SP-49 (cell line): ENCODE measurements around the gene ATMIN.

- PRO-cap = no peak
Measured at GRCh38 chr16:77776454-77776718, 12.0 kb upstream of the VAT1L start.

DNA sequence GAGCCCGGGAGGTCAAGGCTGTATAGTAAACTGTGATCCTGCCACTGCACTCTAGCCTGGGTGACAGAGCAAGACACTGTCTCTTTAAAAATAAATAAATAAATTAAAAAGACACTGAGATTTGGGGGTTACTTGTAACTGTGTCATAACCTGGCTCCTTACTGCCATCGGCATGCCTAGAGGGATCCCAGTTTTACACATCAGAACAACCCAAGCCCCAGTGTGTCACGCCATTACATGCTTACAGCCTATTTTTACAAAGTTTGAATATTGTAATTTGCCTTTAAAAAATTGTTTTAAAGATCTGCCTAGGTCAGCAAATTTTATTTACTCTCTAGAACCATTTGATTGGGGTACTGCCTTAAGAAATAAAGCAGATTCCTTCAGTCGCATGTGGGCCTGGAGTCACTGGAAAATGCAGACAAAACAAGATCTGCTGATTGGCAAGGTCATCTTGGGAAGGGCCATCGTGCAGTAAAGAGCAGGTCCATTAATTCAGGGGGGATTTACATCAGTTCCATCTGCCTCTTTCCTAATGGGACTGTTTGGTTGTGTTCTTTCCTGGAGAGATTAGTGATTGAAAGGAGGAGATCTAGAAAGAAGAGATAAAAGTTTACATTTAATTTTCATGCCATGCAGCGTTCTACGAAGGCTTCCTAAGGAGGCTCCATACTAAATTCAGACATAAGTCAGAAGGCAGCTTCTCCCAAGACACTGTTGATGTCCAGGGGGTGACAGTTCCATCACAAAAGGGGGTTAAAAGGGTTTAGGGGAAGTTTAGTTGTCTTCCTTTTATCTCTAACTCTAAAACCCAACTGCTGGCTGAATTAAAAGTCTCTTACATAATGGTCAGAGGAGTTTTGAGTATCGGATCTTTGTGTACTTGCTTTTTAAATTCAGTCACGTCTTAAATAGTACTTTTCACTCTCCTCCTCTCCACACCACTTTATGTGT, 567.0 kb downstream of the WWOX start:
- PRO-cap = no peak

GRCh38 chr16:78683855-78684256, 584.4 kb downstream of the WWOX start:
- PRO-cap = no peak

GRCh38 chr16:78750068-78750467, 650.6 kb downstream of the WWOX start:
- PRO-cap = no peak

- PRO-cap = no peak
Measured at GRCh38 chr16:78815488-78816269, 716.2 kb downstream of the WWOX start.

DNA sequence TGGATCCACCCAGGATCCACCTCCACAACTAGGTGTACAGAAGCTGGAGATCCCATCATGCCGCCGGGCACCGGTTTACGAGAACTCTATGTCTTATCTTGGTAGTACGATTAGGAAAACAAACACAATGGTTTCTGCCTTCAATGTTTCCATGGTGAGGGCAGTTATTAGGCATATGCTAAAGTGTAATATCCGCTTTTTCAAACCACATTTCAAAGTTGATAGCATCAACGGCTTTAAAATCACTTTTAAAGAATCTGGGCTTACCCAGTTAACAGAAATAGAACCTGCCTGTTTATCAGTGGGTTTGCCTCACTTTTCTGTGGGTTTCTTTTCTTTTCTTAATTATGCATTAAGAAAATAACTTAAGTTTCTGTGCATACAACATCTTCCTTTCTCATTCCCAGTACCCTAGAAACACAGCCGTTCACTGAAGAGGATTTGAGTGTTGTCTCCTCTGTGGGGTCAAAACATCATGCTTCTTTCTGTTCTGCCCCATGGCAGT, 705.5 kb downstream of the MAF start:
- PRO-cap = no peak

- PRO-cap = no peak
Measured at GRCh38 chr16:78984858-78985408, 615.6 kb downstream of the MAF start.

- PRO-cap = no peak
Measured at GRCh38 chr16:79253114-79253679, 347.3 kb downstream of the MAF start.

DNA sequence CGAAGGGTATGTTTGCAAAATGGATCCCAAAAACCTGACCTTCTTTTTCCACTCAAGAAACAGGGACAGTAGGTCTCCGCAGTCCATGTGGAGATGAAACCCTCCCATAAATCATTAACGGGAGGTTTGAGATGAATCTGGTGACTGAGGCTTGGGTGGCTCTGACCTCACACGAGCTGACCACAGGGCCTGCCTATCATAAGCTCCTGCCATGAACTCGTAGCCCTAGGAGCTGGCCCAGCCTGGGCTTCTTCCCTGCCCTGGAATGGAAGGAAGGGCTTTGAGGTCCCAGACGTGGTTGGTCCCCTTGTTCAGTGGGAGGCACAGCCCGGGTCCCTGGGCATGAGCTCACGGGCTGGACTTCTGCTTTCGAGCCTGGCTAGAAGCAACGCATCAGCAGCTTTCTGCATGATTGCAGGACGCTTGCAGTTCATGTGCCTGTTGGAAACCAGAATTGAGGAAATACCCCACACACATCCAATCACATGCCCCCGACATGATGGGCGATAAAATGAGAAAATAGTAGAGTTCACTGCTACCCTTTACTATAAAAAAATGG, 293.4 kb downstream of the MAF start:
- PRO-cap = no peak

GRCh38 chr16:79469908-79470521, 130.5 kb downstream of the MAF start:
- PRO-cap = no peak

DNA sequence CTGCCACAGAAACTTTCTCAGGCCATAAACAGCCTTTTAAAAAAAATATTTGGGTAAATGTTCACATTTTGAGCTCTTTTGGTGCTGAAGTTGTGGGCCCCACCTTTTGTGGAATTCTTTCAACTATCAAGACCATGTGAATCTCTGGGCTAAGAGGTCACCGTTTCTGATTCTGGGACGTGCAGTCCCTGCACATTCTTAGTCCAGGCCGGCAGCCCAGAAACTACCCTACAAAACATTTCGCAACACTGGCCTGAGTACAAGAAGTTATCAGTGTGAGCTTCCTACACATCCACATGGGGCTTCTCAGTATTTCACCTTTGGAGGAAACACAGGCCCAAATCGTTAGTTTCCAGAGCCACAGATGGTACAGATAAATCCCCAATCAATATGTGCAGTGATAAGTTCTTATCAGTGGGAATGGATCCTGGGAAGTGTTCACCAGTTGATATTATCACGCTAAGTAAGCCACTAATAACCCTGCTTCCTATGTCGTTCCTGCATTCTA, 369.9 kb upstream of the MAF start:
- PRO-cap = no peak

GRCh38 chr16:80937932-80938825, 68.5 kb downstream of the CMC2 start:
- PRO-cap = no peak

DNA sequence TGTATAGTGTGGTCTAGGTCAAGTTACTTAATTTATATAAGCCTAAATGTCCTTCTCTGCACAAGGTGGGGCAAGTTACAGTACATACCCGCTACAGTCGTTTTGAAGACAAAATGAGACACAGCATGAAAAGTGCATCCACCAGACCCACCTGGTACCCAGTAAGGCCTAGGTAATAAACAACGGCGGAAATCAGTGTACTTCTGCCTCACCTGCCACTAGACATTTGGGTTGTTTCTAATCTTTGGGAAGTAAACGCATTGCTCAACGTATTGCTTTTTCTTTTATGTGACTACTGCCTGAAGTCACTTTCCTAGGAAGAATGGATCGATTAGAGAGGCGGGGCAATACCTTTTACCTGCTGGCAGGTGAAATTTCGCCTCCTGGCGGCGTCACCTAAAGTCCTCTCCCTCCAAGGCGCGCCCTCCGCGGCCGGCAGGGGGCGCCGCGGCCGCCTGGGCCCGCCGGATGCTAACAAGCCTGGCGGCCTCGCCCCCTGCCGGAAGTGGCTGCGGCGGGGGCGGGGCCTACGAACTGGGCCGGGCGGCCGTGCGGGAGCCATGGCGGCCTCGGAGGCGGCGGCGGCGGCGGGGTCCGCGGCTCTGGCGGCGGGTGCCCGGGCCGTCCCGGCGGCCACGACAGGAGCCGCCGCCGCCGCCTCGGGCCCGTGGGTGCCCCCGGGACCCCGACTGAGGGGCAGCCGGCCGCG, at the start of gene ATMIN:
Gene ATMIN (plus strand): TSS at position 532 of the 709 bp plus-strand sequence.
- PRO-cap = unidirectional peak, plus-strand start at position 535 of the sequence

DNA sequence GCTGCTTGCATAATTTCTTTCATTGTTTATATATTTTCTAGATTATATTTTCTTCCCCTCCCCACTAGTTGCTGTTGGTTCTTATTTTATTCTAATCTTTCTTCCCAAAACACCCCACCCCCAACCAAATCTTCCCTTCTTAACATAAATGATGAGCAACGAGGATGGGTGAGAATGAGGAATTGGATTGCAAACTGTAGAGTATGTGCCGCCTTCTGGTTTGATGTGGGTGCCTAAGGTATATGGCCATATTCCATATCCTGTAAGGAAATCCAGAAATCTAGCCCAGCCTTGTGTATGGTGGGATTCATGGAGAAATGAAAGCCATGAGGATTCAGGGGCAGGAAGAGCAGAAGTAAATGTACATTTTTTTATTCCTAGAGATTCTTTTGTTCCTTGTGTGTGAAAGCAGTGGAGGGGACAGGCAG, 3.7 kb downstream of the ATMIN start:
- PRO-cap = no peak

- PRO-cap = no peak
Measured at GRCh38 chr16:81042050-81042725, 6.5 kb downstream of the ATMIN start.

DNA sequence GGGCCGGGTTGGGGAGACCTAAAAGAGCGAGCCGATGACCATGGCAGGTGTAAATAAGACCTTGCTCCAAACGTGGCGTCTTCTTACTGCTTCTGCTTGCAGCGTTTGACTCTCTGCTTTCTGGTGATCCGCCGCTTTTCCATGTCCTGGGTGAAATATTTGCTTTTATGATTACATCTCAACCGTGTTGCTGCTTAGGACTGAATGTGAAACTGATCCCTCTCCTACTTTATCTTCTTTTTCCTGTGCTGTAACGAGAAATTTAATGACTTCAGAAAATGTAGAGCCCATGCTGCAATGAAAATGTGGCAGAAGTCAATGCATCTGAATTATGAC, 18.2 kb downstream of the ATMIN start:
- PRO-cap = no peak

- PRO-cap = no peak
Measured at GRCh38 chr16:81133433-81134042, 37.3 kb upstream of the GCSH start.

DNA sequence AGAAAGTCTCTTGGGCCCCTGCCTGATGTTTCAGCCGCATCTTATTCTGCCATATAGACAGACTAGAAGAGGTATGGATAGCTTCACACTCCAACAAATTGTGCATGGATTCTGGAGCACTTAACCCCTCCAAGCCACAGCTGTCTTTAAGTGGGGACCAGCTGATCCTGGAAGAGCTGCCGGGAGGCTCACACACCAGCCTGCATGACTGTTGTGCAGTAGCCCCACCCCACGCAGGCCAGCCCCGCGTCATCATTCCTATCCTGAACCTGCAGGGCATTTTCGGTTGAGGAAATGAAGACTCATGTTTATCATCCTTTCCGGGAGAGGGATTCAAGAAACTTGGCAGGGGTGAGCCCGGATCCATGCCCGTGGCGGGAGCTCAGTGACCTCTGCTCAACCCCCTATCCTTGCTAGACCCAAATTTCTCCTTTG, 43.6 kb upstream of the CMIP start:
- PRO-cap = no peak

- PRO-cap = no peak
Measured at GRCh38 chr16:81442495-81443431, 1.8 kb upstream of the CMIP start.

DNA sequence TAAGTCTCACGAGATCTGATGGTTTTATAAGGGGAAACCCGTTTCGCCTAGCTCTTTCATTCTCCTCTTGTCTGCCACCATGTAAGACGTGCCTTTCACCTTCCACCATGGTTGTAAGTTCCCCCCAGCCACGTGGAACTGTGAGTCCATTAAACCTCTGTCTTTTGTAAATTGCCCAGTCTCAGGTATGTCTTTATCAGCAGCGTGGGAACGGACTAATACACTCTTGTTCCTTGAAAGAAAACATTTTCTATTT, 6.6 kb downstream of the CMIP start:
- PRO-cap = no peak